Pulmonary lymph node (tissue), 1 donor: ENCODE data around the gene MARCHF4.

- PRO-cap = no peak
Measured at GRCh38 chr2:215428112-215428421, 7.8 kb downstream of the FN1 start.

DNA sequence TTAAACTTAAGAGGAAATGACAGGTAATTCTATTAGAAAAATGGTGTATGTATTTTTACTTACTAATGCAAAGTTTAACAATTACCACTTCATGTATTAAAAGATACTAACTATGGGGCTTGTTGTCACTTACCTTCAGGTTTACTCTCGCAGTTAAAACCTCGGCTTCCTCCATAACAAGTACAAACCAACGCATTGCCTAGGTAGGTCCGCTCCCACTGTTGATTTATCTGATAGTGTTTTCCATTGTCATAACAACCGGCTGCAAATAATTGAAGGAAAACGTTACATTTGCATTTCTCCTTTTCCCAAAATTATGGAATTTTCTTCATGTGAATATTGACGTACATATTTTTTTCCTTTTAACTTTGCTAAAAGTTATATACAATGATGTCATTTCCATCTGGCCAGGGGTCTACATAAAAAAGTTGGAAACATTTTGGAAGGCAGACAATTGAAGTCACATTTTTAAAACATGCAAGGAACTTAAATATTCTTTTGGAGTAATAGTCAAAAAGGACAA lies 1.2 kb downstream of the FN1 start:
- PRO-cap = no peak

- PRO-cap = no peak
Measured at GRCh38 chr2:215693357-215694074, 257.6 kb upstream of the FN1 start.

DNA sequence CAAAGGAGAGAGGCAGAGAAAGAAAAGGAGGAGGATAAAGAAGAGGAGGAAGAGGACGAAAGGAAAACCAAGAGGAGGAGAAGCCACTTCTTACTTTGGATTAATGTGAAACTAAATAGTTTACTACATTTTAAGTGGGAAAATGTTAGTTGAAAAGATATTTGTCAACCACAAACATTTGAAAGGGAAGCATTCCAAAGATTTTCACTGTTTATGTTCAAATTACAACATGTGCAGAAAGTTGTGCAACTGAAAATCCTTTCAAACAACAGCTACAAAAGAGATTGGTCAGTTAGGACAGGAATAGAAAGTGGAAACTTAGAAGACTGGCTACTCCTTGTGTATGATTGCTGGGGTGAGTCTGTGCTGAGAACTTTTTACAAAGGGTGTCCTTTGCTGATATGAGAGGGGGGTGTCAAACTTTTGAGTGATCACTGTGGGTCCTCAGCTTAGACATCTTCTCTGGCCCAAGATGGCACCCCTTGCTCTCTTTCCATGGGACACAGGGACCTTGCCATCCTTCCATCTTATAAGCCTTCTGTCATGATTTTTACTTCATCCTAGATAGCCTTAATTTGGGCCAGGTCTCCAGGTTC lies 277.6 kb upstream of the FN1 start:
- PRO-cap = no peak

- PRO-cap = no peak
Measured at GRCh38 chr2:215717804-215718497, 282.1 kb upstream of the FN1 start.

- PRO-cap = no peak
Measured at GRCh38 chr2:215749436-215750168, 263.7 kb downstream of the MREG start.

DNA sequence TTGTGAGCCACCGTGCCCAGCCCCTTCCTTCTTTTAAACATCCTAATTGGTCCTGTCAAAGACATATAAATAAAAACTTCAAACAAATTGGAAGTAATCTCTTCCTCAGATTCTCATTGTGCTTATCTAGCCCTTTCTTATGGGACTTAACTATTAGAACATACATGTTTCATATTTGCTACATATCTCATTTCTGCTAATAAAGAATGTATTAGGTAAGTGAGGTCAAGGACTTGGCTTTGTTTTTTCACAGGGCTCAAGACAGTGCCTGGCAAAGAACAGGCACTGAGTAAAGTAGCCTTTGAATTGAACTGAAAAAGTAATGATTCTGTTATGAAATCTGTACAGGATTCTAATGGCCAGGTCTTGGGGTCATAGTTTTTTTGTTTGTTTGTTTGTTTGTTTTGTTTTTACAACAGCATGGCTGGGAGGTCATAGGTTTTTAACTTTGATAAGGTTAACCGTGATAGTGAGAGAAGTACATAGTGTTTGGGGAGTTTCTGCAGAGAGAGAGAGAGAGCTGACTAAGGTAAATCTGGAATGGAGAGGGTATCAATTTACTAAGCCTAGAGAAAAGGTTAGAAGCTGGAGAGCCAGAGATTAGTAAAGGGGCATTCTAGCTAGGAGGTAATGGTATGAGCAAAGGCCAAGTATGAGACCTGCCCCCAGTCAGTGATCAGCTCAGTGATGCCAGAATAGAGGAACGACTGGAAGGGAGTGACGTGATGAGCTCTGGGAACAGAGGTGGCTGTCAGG lies 25.7 kb downstream of the XRCC5 start:
- PRO-cap = no peak

DNA sequence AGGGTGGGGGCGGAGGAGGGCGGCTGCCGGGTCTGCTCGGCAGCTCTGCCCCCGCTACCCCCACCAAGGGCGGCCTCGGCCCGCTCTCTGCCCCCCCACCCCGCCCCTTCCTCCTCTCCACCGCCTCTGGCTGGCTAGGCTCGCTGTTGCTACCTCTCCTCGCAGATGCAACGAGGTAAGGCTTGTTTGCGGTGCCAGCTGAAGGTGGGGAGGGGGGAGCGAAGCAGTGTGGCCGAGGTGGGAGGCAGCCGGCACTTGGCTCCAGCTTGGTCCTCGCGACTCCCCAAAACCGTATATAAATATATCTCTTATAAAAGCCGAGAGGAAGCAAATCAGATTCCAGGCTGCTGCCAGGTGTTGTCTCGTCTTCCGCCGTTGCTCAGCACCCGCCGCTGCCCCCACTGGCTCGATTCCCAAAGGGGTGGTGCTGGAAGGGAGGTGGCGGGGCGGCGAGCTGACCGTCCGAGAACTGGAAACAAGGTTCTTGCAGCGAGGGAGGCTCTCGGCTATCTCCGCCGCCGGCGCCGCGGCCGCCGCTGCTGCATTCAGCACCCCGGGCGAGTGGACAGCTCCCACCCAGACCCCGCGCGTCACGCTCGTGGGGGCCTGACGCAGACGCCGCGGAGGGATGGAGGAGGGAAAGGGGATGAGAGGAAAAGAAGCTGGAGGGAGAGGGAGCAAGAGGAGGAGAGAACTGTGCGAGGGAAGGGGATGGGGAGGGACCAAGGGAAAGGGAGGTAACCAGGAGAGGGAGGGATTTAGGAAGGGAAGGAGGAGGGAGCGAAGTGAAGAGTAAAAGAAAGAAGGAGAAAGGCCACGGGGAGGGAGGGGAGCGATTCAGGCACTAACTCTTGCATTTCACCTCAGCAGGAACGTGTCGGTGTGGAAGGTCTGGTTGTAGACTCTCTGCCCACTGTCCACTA lies at the start of gene MARCHF4:
Gene MARCHF4 (minus strand): TSS at position 698 of the 923 bp plus-strand sequence.
- PRO-cap = no peak

DNA sequence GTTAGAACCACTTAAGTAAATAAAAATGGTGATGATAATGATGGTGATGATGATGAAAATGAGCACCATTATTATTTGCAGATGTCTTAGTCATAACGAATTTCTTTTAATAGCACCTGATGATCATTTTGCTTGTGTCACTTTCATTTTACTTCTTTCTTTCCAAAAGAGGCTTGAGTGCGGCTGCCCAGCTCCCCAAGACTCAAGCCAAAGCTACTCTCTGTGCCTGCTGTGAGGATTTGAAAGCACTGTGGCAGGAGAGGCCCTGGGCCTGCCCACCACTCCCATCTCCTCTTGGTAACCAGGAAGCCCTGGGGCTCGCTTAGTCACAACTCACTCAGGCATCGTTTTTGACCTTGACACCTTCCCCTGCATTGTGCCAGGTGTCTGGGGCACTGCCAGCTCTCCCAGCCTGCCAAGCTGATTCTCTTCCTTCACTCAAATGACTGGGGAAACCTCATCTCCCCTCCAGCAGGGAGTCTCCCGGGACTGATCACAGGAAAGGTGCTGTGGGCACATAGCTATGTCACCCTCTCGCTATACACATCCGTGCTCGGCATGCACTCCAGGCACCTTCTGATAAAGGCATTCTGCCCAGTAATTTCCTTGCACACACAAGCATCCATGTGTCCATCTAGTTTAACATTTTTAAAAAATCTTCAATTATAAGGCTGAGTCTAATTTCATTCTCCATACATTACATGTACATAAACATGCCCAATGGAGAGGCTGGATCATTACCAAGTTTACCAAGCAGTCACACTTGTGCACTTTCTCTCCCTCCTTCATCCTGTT lies 41.3 kb downstream of the RPL37A start:
- PRO-cap = no peak

DNA sequence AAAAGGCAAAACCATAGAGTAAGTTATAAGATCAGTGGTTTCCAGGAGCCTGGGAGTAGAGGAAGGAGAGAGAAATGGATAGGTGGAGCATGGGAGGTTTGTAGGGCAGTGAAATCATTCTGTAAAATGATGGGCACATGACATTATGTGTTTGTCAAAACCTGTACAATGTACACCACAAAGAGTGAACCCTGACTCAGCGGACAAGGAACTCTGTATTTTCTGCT lies 61.8 kb upstream of the IGFBP2 start:
- PRO-cap = no peak

DNA sequence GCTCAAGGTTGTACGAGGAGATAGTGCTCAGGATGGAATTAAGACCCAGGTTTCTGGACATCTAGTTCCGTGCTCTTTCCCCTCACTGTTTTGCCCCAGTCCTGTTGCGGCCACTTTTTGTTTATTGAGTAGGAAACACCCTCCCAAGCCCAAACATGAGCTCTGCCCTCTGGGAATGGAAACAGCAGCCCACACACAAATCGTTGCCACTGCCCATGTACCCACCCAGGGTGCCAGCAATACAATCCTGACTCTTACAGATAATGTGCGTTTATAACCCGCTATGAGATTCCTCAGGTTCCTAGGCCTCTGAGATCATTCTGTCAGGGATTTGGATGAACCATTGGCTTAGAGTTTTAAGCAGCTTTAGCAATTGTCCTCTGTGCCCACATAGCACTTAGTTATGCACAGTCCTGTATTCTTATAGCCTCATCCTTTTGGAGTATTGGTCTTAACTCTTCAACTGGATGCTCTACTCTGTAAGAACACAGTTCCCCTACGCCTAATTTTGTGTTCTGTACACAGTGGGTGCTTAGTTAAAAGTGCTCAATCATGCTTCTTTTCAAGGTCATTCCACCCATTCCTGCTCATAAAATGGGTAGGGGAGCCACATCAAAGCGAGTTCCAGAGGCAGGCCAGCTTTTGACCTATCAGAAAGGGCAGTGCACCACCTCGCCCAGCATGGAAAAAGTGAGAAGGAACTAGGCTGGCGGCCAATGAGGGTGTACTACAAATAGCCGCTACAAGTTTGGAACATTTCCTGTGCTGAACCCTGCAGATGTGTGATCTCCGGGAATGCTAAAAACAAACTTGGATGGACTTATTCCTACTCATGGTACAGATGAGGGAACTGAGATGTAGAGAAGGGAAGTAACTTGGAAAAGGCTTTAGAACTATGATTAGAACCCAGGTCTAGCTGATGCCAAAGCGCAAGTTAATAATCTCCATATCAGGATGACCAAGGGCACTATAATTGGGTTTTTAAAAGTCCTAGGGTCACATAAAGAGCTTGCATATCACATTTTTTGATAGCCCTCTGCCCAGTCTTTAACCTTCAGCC lies 60.2 kb upstream of the IGFBP2 start:
- PRO-cap = no peak

- PRO-cap = no peak
Measured at GRCh38 chr2:216596237-216596754, 36.9 kb upstream of the IGFBP2 start.

DNA sequence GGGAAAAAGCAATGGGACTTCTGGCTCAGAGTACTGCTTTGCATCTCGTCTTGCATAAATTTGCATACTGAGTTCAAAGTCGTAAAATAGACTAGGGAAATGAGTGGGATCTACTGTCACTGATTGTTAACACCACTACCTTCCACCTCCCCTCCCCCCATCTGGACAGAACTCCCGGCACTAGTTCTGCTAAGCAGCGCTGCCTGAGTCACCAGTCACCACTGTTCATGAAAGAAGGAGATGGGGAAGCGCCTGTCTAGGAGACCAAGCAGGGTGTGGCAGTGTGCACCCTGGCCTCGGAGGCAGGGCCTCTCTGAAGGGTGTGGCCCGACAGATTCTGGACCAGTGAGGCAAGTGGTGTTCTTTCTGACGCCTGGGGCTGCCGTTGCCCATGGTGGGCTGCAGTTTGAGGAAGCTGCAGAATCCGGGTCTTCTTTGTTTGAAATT lies 3.9 kb downstream of the IGFBP2 start:
- PRO-cap = no peak

DNA sequence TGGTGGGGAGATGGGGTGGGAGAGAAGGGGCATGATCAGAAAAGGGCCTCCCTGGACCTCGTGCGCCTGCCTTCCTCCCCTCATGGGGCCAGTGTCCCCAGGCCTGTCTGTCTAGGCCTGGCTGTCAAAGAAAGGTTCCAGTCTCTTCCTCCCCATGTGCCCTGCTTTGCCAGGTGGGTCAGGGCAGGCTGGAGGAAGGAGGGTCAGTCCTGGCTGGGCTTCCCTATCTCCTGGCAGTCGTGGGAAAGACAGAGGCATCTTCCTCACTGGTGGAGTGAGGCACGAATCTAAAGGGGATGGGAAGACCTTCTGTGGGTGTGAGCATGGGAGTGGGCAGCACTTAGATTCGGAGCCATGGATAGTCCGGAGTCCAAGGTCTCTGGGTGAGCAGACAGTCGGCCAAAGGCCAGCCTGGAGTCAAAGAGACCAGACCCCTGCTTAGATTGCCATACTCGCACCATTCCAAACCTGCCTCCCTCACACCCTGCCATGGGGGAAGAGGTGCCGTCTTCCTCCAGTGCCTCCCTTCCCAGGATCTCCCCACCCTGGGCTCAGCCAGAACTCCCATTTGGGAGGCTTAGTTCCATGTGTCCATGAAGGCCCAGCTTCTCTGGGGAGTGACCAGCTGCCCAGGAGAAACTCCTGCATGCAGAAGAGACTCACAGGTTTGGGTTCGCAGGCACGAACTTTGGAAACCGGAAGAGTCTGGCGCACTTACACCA lies 21.9 kb downstream of the IGFBP5 start:
- PRO-cap = no peak

DNA sequence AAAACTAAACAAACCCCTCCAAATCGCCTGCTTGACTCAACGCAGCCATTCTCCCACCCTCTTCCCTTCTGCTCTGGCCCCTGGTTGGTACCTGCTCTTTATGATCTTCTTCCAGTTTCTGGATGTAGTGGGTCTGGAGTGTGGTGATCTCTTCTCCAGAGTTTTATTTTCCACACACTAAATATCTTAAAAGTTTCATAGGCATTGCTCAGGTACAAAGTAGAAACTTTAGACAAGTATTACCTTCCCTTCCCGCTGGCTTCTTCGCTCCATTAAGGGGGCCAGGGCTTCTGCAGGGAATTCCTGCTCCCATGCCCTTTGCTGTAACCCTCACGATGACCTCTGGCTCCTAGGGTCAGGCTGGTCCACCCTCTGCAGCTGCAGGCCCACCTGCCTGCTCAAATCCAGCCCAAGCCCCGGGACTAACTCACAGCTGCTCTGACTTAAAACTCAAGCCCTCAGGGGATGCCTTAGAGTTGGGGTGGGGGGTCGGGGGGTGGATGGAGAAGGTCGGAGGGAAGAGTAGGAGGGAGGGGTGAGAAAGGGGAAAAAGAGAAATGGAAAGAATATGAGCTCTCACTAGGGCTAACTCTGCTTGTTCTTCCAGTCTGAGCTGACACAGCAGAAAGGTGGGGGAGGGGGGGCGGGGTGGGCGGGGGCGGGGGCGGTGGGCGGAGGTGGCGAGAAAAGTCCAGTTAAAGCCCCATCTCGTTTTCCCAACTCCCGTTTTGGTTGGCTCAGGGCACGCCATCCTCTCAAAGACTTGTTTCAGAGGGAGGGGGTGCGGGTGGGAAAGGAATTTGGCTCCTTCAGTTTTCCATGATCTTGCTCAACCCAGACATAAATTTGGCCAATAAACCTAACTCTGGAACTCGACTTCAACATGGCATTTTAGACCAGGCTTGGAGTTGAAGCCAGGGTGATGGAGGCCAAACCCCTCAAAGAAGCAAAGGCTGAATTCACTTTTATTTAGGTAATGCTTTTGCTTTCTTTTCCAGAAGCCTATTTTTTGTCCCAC lies 4.8 kb downstream of the IGFBP5 start:
- PRO-cap = bidirectional peak, plus-strand start at position 726 of the sequence, minus-strand start at position 593 of the sequence

DNA sequence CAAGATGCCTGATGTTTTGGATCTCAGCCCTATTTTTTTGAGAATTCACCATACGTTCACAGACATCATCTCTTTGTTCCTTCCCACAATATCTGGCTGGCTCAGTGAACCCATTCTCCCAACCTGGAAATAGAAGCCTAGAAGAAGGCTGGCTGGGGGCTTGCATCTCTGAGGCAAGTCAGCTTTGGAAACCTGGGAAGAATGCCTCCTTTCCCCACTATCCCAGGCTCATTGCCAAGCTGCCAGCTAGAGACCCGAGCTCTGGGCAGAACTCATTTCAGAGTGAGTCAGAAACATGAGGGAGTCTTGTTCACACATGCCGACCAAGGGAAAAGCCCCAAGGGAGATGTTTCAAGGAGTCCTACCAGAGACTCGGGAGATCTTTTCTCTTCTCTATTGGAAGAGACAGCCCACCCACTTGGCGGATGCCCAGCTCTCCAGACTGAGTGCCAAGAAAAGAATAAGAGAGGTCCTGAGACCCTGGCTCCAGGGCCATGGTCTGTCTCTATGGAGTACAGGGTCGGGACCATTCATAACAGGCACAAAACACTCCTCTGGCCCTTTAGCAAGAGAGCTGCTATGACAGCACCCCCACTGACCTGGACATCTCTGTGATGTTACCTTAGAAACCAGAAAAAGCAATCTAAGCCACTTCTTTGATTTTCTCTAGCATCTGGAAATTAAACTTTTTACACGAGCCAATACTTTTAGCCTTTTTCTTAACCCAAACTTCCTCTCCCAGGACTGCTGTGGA lies 18.3 kb upstream of the IGFBP5 start:
- PRO-cap = no peak

- PRO-cap = no peak
Measured at GRCh38 chr2:216800294-216800607, 59.6 kb downstream of the TNP1 start.

GRCh38 chr2:216829715-216829899 lies 30.3 kb downstream of the TNP1 start:
- PRO-cap = no peak

DNA sequence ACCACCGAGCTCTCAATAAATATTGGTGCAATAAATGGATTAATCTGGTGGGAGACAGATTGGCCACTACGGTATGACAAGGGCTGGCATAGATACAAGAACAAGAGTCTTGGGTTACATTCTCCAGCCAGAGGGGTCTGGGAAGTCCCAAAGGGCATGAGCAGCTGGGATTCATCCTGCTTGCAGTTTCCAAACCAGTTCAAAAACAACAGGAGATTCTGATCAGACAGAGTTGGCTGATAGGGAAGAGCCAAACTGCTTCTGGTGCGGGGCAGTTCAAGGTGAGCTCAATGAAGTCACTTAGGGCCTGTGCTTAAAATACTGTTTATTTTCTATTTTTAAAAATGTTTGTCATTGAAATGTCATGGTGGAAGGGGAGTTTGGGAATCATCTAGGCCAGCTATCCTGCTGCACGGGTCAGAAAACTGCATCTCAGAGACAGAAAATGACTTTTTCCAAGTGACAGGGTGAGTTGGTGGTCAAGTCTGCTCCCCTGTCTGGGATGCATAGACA lies 266.8 kb downstream of the TNS1 start:
- PRO-cap = unidirectional peak, plus-strand start at position 229 of the sequence

DNA sequence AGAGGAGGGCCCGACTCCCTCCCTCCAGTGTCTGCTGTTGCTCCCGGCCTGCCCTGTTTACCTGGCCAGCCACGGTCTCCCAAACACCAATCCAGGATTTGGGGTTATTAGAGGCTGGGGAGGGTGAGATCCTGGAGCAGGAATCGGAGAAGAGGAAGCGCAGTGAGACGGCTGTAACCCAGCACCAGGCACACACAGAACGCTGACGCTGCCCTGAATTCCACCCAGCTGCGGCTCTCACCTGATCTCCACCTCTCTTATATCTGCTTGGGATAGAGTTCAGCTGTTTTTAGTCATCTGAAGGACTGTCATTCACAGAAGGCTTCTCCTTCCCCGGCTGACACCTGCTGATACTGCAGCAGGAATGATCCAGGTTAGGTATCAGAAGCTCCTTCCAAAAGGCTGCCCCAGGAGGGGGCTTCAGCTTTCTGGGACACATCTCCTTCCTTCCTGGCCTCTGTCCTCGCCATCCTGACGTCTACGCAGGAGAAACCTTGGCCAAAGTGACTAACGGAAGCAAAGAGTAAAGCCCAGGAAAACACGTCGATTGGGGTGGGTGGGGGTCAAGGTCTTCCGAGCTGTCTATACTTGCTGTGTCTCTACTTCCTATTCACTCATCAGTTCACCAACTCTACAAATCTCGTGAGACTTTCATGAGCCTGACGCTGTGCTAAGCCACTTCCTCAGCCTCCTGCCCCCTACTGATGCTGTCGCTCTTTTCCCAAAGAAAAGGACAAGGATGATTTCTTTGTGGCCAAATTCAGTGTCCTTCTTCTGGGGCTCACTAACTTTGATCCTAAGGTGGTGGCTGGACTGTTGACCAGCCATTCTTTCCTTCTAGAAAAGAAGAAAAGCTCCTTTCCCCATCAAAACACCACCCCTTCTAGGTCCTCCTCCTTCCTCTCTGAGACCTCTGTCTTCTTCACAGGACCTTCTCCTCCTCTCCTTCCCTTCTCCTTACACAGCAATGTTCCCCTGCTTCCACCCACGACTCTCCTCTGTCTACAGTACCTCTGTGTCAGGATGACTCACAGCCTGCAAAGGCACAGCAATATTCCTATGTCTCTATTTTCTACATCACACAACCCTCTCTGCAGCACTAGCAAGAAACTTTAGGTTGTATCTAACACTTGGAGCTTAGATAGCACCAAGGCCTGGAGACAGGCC lies 212.6 kb downstream of the TNS1 start:
- PRO-cap = unidirectional peak, minus-strand start at position 624 of the sequence